Metastatic Liver Carcinoma in the Lung (tissue), 2 donors: ENCODE results near the gene BEND5.

DNA sequence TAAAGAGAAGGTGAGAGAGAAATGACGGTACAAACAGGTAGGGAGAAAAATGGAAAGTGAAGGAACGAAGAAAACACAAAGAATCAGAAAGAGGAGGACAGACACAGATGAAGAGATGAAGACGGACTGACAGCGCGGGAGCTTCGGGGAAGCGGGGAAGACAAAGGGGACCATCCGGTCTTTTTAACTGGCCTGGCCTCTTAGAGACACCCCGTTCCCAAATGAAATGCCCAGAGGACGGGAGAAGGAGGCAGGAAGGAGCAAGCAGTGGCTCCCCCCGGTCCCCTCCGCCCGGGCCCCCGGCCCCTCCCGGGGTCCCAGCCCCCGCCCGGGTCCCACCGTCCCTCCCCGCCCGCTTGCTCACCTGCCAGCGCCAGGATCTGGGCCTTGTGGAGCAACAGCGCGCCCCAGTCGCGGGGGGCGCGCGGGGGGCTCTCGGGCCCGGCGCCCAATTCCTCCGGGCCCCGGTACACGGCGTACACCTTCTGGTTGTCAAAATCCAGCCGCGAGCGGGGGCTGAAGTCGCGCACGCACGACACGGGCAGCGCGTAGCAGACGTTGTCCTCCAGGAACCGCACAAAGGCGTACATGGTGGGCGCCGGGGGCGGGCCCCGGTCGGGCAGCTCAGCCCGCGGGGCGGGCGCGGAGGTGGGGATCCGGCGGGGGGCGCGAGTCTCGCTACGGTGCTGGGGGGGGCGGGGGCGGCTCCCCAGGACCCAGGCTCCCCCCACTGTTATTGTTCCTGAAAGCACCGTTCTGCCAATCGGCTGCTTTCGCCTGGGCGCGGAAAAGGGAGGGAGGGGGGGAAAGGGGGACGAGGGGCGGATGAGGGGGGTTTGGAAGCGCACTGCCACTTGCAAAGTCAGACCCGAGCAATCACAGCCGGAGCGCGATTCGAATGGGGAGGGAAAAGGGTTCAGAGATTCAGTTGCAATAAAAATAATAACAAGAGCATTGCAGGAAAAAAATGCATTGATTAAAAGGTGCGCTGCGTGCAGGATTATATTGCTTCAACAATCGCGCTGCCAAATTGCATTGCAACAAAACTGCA lies at the start of gene BEND5:
TSS of gene BEND5 (minus strand) at position 650 of the 1,051 bp plus-strand sequence.
- PRO-cap, 2 experiments: peak in 1 of 2 experiments; most common plus-strand start position 233 of the sequence (in 1); most common minus-strand start position 590 of the sequence (in 1)

DNA sequence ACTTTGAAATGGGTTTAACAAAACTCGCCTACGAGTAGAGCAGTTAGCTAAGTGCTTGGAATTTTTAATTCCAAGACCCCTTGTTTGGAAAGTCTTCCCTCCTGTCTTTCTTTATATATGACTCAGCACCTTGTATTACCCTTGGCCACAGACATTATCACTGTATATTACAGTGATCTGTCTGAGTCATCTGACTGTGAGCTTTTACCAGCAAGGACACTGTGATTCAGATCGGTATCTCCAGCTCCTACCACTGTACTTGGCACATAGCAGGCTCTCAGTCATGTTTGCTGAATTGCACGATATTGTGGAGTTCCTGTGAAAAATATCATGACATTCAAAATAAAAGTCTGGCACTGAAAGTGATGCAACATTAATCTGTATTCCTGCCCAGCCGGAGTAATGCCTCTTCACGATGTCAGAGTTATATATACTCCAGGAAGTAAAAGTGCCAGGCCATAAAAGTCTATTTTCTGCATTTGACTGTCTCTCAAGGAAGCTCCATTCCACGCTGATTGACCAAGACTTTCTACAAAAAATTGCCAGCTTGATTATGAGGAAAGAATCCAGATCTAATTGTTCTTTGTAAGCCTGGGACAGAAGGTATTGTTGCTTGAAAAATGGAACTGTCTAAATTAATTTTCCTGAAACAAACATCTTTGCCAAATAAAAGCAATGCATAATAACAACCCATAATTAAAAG lies 101.9 kb upstream of the BEND5 start:
- PRO-cap, 2 experiments: no peak in any of the 2 experiments

DNA sequence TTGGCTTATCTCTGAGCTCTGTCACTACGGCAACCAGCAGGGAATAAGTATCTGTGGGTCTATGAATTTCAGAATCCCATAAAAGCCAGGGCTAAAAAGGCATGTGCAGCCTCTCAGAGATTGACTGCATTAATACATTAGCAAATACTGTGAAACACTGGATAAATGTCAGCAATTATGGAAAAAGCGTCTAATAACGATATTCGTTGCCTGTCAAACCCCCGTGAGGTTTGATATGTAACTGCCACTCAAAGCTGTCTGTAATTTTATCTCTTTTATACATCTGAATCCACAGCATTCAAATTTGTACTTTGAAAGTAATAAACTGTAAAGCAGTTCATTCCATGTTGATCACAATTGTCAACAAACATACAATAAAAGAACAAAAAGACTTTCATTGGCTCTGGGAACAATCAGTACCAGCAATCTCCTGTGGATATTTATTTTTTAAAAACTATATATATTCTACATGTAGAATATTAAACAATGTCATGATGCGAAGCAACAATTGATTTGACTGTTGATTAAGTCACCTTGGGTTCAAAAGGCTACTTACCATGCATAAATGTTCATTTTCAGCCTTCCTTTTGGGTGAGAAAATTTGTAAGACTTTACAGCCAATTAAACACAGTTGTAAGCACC lies 210.5 kb upstream of the DMRTA2 start:
- PRO-cap, 2 experiments: no peak in any of the 2 experiments

GRCh38 chr1:50787917-50788271 lies 172.2 kb downstream of the FAF1 start:
- PRO-cap, 2 experiments: no peak in any of the 2 experiments

GRCh38 chr1:50842699-50843483 lies 117.2 kb downstream of the FAF1 start:
- PRO-cap, 2 experiments: no peak in any of the 2 experiments

GRCh38 chr1:50892248-50893368 lies 67.5 kb downstream of the FAF1 start:
- PRO-cap, 2 experiments: no peak in any of the 2 experiments

DNA sequence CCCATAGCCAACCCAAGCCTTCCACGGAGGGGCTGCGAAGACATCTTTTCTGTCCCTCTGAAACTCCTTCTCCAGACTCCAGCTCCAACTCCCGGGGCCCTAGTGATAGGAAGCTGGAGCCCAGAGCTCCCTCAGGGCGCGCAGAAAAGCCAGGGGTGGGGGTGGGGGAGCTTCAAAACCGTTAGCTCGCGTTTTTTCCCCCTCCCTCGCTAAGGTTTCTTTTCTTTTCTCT lies 7.2 kb downstream of the CDKN2C start:
- PRO-cap, 2 experiments: peak in 1 of 2 experiments; most common minus-strand start position 78 of the sequence (in 1)

DNA sequence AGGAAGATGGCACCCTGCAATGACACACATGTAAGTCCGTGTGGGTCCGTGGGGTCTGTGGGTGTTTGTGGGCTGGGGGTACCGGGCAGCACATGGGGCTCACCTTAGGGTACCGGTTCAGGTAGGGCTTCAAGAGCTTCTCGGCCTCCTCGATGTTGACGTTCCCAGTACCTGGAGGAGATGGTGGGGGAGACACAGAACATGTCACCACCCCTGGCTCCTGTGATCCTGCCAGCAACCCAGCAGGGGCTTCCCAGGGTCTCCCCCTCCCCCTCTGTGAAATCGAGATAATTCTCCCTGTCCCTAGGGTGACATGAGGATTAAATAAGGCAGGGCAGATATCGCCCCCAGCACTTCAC lies 28.0 kb downstream of the TTC39A start:
- PRO-cap, 2 experiments: peak in 1 of 2 experiments; most common minus-strand start position 264 of the sequence (in 1)

- PRO-cap, 2 experiments: no peak in any of the 2 experiments
These were observed 13.8 kb downstream of the TTC39A start for GRCh38 chr1:51316323-51317159.

GRCh38 chr1:51336030-51336333 lies 5.6 kb upstream of the TTC39A start:
- PRO-cap, 2 experiments: no peak in any of the 2 experiments

DNA sequence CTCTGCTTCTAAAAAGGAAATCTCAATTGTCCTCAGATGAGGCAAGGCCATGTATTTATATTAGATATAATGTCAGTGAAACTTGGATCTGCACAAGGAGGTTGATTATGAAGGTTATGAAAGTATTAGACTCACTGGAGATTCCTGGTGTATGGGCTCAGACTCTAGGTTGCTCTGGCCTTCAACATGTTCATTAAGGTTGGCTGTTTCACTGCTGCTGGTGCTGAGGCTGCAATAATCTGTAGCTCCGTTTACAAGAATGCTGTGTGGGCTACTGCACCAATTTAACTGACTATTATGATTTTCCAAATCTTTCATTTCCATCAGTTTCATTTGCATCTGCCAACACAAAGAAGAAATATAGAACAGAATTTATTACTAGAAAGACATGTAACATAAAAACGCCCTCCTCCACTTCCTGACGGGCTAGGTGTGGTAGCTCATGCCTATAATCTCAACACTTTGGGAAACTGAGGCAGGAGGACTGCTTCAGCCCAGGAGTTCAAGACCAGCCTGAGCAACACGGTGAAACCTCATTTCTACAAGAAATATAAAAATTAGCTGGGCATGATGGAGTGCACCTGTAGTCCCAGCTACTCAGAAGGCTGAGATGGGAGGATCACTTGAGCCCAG lies 75.5 kb upstream of the TTC39A start:
- PRO-cap, 2 experiments: no peak in any of the 2 experiments

GRCh38 chr1:51433513-51434005 lies 85.5 kb downstream of the EPS15 start:
- PRO-cap, 2 experiments: no peak in any of the 2 experiments

GRCh38 chr1:51642895-51643241 lies 26.0 kb downstream of the OSBPL9 start:
- PRO-cap, 2 experiments: no peak in any of the 2 experiments

- PRO-cap, 2 experiments: no peak in any of the 2 experiments
These were observed 844 bp upstream of the NRDC start for GRCh38 chr1:51879344-51879797.

DNA sequence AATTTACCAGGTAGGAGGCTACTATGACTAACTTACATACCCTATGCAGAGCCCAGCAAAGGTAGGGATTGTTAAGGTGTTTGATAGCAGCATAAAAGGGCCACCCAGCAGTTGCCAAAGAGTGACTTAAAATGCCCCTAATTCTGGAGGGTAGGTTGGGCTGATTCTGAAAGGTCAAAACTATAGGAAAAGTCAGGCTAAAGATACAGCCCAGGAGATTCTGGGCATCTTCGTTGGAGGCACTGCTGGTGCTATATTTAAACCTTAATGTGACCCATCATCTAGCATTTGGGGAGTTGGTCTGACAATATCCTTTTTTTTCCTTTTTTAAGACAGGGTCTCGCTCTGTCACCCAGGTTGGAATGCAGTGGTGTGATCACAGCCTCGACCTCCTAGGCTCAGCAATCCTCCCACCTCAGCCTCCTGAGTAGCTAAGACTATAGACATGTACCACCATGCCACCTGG lies 21.7 kb downstream of the BTF3L4 start:
- PRO-cap, 2 experiments: no peak in any of the 2 experiments

DNA sequence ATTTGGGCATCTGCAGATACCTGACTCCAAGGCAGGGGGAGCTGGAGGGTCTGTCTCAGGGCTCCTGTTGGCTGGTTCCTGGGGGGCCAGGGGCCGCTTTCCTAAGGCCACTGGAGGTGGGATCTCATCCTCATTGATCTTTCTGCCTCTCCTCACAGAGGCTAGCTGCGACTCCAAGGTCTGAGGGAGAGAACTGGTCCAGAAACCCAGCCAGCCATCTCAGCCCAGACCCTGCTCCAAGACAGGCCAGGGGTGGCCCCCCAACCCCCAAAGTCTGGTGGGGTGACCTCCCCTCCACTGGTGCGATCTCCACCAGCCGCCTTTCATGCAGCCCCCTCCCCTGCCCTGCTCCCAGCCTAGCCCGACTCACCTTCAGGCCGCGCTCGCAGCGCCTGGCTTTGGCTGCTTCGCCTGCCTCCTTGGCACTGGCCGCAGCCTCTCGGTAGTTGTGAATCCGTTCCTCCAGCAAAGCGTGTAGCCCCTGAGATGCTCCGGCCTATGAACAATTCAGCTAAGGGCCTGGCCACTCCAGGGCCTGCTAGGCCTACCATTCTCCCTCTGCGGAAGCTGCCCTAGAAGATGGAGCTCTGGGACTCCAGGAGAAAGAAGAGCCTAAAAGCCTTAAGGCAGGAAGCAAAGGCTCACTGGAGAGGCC lies 5.8 kb downstream of the CC2D1B start:
- PRO-cap, 2 experiments: no peak in any of the 2 experiments

GRCh38 chr1:52365317-52365969 lies 562 bp downstream of the CC2D1B start:
- PRO-cap, 2 experiments: peak in 2 of 2 experiments; most common plus-strand start chr1:52365743 (in 2); most common minus-strand start chr1:52365766 (in 1)

GRCh38 chr1:52368797-52369451 lies 2.9 kb upstream of the CC2D1B start:
- PRO-cap, 2 experiments: peak in 1 of 2 experiments; most common minus-strand start chr1:52368969 (in 1)

- PRO-cap, 2 experiments: no peak in any of the 2 experiments
These were observed 9.2 kb downstream of the PRPF38A start for GRCh38 chr1:52413502-52414129.

GRCh38 chr1:52507135-52507680 lies 45.7 kb downstream of the TUT4 start:
- PRO-cap, 2 experiments: no peak in any of the 2 experiments